Measurements from ENCODE around the genes NFATC1 and HSBP1L1.

DNA sequence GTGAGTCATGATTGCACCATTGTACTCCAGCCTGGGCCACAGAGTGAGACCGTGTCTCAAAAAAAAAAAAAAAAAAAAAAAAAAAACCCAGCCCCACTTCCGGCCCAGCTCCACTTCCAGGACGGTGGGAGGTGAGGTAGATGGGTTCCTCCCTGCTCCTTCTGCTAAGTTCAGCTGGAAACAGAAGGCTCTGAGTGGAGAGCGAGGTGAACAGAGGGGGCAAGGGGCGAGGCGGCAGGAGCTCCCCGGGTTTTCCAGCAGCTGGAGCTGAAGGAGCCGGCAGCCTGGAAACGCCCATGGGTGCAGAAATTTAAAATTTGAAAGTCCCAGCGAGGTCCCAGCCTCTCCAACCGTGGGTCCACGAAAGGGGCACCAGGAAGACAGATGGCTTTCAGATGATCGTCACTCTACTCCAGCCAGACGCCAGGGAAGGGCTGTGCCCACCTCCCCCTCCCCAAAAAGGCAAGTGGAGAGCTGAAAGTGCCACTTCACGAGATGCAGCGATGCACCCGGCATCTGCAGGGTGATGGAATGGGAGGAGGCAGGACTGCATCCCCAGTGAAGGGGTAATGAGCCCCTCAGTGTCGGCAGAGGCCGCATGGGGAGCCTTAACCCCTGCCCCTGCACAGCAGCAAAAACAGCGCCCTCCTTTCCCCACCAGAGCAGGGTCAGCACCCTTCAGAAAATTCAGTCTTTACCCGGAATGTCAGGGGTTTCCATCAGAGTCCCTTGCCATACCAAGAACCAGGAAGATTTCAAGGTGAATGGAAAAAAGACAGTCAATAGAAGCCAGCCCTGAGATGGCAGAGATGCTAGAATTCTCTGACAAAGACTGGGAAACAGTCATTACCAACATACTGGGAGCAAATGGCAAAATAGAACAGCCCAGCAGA, 41.0 kb upstream of the NFATC1 start:
- PRO-cap: no peak

DNA sequence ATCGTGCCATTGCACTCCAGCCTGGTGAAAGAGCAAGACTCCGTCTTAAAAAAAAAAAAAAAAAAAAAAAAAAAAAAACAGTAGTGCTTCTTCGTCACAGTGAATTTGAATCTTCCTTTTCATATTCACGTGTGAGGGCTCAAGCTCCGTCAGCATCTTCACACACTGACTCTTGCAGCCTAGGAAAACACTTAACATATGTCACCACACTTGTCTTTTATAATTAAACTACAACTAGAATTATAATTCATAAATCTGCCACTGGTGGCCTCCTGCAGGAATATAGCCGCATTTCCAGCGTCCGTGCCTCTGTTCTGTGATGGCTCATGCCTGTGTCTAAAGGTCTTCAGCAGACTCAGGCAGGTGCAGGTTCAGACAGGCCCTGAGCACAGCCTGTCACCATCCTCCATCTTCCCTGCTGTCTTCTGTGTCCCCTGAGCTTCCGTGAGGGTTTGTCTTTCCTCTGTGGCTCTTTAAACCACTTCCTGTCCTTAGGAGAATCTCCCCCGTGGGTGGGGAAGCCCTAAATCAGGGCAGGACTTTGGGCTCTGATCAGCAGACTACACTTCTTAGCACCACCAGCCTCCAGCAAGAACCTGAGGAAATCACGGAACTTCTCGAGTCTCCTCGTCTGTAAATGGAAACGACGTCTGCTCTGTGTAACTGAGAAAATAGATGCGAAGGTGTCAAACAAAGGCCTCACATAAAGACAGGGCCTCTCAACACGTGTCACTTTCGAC, 24.2 kb upstream of the NFATC1 start:
- PRO-cap: no peak

DNA sequence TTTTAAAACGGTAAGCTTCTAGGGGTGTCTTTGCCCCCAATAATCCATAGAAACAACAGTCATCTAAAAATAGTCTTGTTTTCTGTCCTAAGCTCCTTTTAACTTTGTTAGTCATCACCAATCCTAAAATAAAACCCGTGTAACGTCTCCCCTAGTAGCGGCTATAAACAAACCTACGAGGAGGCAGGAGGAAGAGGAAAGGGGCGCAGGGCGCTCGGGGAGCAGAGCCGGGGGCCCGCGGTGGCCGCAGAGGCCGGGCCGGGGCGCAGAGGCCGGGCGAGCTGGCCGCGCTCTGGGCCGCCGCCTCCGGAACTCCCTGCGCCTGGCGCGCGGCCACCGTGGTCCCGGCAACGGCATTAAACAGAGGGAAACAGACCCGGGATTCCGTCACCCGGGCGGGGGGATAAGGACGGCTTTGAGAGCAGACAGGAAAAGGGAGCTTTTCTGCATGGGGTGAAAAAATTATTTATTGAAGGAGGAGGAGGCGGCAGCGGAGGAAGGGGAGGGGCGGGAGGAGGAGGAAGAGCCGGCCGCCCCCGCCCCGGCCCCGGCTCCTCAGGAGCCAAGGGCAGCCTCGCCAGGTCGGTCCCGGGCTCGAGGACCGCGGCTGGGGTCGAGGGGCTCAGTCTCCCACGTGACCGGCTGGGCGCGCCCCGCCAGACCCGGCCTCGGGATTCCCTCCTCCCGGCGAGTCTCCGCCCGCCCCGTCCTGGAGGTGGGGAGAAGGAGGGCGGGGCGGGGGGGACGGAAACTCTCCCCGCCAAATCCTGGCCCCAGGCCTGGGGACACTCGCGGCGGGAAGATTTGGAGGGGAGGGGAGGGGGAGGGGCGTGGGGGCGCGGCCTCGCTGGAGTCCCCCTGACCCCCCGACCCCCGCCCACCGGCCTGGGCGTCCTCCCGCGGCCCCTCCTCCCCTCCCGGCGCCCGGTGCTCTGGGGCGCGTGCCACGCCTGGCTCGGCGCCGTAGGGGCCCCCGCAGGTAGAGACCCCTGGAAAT, 1.8 kb upstream of the NFATC1 start:
- PRO-cap: no peak

GRCh38 chr18:79395585-79396676, at the start of gene NFATC1:
NFATC1 (plus strand) TSS chr18:79395930.
- PRO-cap: unidirectional peak, plus-strand start at chr18:79395930; unidirectional peak, minus-strand start at chr18:79396353

- PRO-cap: no peak
These were observed 28.2 kb downstream of the NFATC1 start for GRCh38 chr18:79423800-79424475.

DNA sequence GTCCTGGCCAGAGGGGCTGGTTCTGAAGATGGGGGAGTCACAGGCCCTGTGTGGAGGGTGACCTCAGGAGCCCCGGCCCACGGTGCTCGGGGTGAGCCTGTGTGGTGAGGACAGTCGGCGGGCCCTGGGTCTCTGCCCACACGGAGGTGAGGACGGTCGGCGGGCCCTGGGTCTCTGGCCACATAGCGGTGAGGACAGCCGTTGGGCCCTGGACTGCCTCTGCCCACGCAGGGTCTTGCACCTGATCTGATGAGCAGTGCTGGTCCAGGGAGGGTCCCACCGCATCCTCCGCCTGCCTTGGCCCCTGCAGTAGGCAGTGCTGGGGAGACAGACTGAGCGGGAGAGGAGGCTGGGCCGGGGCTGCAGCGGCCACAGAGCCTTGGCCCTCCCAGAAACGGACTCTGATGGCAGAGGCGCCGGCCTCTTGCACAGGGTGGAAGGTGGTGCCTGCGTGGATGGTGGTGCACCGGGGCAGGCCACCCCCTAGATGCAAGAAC, 36.5 kb downstream of the NFATC1 start:
- PRO-cap: no peak

- PRO-cap: no peak
These were observed 90.8 kb downstream of the NFATC1 start for GRCh38 chr18:79486359-79487022.

GRCh38 chr18:79524204-79525176, 128.8 kb downstream of the NFATC1 start:
- PRO-cap: no peak

DNA sequence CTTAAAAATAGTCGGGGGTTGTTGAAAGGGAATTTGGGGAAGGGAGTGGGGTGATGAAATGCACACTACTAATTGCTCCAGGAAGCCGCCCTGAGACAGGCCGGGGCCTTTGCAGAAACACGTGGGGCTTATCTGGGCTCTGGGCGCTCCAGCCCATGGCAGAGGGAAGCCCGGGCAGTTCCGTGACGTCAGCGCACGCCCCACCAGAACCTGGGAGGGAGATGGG, 130.9 kb downstream of the NFATC1 start:
- PRO-cap: no peak

GRCh38 chr18:79575928-79576643, 103.5 kb upstream of the CTDP1 start:
- PRO-cap: no peak

DNA sequence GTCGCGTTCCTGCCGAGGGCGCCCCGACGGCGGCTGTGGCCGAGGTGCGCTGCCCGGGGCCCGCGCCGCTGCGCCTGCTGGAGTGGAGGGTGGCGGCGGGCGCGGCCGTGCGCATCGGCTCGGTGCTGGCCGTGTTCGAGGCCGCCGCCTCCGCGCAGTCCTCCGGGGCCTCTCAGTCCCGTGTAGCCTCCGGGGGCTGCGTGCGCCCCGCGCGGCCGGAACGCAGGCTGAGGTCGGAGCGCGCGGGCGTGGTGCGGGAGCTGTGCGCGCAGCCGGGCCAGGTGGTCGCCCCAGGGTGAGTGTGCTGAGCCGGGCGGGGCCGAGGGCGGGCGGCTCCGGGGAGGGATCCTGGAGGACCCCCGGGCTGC, 348 bp downstream of the CTDP1 start:
- PRO-cap: bidirectional peak, plus-strand start at position 302 of the sequence, minus-strand start at position 84 of the sequence

- PRO-cap: no peak
These were observed 11.0 kb downstream of the CTDP1 start for GRCh38 chr18:79690585-79691119.

DNA sequence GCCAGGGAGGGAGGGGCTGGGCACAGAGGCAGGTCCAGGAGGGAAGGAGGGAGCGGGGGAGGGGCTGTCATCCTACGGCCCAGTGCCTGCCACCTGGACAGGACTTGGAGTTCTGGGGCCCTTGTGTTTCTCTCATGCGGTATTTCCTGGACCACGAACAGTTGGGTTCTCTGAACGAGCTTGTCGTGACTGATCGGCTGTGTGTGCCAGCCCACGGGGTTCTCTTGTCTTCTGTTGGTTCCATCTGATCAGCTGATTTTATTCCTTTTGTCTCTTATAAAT, 46.5 kb upstream of the KCNG2 start:
- PRO-cap: no peak

- PRO-cap: no peak
These were observed 54.3 kb downstream of the SLC66A2 start for GRCh38 chr18:79897126-79897570.

- PRO-cap: no peak
These were observed 53.5 kb downstream of the SLC66A2 start for GRCh38 chr18:79897571-79898701.

GRCh38 chr18:79911110-79911771, 40.2 kb downstream of the SLC66A2 start:
- PRO-cap: no peak

- PRO-cap: no peak
These were observed 16.8 kb downstream of the SLC66A2 start for GRCh38 chr18:79934331-79935294.

- PRO-cap: no peak
These were observed 2.7 kb upstream of the HSBP1L1 start for GRCh38 chr18:79961719-79962234.

DNA sequence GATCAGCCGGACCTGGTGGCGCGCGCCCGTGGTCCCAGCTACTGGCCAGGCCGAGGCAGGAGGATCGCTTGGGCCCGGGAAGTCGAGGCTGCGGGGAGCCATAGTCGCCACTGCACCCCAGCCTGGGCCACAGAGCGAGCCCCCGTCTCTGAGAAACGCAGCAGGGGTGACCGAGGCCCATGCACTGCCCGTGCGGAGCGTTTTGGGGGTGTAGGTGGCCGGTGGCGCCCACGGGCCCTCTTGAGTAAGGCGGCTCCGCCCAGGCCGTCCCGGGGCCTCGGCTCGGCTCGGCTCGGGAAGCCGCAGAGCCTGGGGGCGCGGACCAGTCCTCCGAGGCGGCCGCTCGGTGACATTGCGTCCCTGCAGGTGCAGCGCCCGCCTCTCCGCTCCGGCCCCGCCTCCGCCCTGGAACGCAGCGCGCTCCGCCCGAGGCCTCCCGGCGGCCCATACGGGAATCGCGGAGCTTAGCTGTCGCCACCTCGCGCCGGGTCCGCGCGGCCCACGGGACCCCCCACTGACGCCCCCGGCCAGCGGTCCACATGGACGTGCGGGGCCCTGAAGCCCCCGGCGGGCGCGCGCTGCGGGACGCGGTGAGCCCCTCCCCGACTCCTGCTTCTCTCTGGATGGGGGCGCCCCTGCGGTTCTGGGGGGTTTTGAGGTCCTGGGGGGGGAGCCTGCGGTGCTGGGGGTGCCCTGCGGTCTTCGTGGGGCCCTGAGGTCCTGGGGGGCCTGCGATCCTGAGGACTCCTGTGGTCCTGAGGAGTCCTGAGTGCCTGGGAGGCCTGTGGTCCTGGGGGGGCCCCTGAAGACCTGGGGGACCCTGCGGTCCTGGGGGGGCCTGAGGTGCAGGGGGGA, at the start of gene HSBP1L1:
Gene HSBP1L1 (plus strand): TSS at position 447 of the 855 bp plus-strand sequence.
- PRO-cap: bidirectional peak, plus-strand start at position 449 of the sequence, minus-strand start at position 351 of the sequence

DNA sequence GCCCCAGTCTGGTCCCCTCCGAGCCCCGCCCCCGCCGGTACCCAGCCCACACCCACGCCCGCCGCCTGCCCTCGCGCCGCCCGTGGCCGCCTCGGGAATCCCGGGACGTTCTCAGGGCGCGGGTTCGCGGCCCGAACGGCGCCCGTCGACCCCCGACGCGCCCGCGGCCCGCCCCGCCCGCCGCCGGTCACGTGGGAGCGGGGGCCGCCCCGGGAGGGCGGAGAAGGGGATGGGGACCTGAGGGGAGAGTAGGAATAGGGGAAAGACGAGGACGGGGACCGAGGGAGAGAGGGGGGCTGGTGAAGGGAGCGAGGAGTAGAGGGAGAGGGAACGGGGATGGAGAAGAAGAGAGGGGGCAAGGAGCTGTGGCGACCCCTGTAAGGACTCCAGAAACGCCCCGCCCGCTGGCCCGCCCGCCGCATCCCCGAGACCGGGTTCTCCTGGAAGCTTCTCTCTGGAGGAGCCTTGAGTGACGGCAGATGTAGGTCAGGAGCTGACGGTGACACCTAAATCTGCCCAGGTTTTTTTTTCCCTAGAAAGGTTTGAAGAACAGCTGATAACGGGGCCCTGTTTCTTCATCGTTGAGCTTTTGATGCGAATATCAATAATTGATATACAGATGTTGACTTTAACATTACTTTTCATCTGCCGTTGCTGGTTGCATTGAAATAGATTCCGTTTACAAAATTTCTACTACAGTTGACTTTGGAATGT, 632 bp downstream of the ADNP2 start:
- PRO-cap: bidirectional peak, plus-strand start at position 29 of the sequence, minus-strand start outside the sequence; bidirectional peak, plus-strand start at position 97 of the sequence, minus-strand start at position 150 of the sequence; unidirectional peak, minus-strand start at position 440 of the sequence

All from progenitor cell of endocrine pancreas (in vitro differentiated cells).